Airway epithelial cell (primary cell): ENCODE measurements around a stretch of chr2.

GRCh38 chr2:230226258-230226747 lies 767 bp downstream of the SP140 start:
- RAMPAGE, long total RNA, result no peak

DNA sequence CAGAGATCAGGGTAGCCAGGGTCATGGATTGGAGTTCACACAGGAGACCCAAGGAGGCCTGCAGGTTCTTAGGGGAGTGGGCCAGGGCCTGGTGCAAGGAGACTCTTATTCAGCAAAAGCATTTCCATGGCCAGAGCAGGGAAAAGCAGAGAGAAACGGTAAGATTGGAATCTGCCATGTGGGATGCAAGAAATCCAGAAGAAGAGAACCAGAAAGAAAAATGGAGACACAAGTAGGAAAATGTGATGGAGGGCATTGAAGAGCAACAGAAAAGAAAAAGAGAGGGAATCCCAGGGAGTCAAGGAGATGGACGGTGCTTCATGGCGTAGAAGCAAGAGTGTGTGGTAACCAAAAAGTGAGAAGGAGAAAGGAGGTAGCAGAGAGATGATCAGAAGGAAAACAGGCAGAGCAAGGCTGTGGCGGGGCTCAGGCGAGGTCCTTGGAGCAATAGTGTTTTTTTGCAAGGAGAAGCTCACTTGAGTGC lies 18.9 kb downstream of the SP140 start:
- RAMPAGE, long total RNA, result no peak

GRCh38 chr2:230441297-230441991 lies 25.4 kb downstream of the SP100 start:
- RAMPAGE, long total RNA, result no peak

DNA sequence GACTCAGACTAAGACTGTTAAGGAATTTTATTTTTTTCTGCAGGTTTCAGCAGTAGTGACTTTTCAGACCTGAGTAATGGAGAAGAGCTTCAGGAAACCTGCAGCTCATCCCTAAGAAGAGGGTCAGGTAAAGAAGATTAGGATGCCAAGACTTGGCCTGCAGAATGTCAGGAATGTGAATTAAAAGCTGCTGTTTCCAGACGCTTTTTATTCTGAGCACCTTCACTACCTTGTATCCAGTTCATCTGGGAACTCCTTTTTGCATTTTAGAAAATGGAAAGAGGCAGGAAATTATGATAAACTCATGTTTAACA lies 53.9 kb downstream of the SP100 start:
- RAMPAGE, long total RNA, result no peak

GRCh38 chr2:230589313-230589923 lies 123.2 kb upstream of the CAB39 start:
- RAMPAGE, long total RNA, result no peak

GRCh38 chr2:230643447-230644475 lies 68.9 kb upstream of the CAB39 start:
- RAMPAGE, long total RNA, result no peak

DNA sequence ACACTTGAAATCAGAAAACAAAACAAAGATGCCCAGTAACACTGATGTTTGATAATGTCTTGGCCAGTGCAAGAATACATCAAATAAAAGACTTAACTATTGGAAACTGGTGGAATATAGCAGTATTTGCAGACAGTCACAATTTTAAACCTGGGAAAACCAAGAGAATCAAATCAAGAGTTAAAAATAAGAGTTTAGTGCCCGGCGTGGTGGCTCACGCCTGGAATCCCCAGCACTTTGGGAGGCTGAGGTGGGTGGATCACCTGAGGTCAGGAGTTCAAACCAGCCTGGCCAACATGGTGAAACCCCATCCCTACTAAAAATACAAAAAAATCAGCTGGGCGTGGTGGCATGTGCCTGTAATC lies 16.6 kb downstream of the CAB39 start:
- RAMPAGE, long total RNA, result no peak

- RAMPAGE, long total RNA, result no peak
Measured at GRCh38 chr2:230828255-230828946, 36.3 kb upstream of the ITM2C start.

- RAMPAGE, long total RNA, result no peak
Measured at GRCh38 chr2:230869381-230869694, 4.6 kb downstream of the ITM2C start.

DNA sequence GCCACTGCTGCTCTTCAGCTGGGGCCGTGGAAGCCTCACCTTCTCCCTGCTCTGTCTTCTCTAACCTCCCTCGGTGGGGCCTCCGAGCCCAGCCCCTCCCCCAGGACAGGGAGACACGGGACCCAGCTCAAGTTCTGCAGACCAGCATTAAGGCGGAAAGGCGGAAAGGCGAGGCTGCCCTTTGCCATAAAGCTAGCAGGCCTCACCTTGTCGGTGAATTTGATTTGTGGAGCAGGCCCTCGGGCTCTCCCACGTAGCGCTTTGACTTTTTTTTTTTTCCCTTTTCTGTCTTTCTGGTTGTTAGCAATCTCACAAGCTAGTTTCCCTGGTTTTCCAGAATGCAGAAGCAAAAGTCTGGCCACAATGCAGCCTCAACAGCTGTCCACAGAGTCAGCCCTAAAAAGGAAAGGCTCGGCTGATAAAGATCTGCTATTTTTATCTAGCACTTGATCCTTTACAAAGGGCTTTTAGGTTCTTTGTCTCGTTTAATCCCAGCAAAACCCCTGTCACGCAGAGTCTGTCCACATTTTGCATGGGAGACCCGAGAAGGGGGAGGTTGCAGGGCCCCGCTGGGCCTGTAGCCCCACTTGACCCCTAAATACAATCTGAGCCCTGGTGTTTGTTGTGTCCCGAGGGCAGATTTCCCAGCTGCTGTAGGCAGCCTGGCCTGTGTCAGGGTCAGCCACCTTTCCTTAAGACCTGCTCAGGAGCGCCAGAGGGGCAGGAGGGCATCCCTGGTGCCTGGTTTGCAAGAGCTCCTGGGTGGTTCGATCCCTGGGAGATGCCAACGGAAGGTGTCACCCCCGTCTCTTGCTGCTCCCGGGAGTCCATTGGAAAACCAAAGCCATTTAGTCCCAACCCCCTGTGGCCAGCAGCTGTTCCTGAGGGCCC lies 6.1 kb downstream of the ITM2C start:
- RAMPAGE, long total RNA, result no peak

- RAMPAGE, long total RNA, result no peak
Measured at GRCh38 chr2:230877531-230878323, 13.0 kb downstream of the ITM2C start.

DNA sequence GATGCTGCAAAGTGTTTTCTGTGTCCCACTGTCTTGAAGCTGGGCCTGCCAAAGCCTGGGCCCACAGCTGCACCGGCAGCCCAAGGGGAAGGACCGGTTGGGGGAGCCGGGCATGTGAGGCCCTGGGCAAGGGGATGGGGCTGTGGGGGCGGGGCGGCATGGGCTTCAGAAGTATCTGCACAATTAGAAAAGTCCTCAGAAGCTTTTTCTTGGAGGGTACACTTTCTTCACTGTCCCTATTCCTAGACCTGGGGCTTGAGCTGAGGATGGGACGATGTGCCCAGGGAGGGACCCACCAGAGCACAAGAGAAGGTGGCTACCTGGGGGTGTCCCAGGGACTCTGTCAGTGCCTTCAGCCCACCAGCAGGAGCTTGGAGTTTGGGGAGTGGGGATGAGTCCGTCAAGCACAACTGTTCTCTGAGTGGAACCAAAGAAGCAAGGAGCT lies 13.6 kb downstream of the ITM2C start:
- RAMPAGE, long total RNA, result no peak

GRCh38 chr2:230905271-230905727 lies 19.7 kb downstream of the GPR55 start:
- RAMPAGE, long total RNA, result no peak

DNA sequence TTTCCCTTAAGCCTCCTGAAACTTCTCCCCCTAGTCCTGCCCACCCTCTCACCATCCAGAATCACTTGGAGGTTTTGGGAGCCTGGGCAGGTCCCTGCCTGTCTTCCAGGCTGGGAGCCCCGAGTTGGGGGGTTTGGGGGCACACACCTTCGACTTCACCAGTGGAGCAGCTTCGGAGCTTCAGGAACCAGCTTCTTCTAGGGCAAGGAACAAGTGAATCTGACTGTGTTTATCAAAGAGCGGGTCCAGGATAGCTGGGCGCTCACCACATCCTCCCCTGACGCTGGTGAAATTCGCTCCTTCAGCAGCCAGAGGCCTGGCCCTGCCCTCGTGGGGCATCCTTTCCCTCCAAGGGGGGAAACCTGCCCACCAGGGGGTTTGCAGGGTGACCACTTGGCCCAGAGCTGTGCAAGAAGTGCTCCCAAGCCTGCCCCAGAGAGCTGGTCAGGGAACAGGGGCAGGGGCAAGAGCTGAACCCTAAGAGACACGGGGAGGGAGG lies 2.5 kb upstream of the GPR55 start:
- RAMPAGE, long total RNA, result no peak

GRCh38 chr2:231057592-231057949 lies 904 bp downstream of the PSMD1 start:
- RAMPAGE, long total RNA, result no peak

DNA sequence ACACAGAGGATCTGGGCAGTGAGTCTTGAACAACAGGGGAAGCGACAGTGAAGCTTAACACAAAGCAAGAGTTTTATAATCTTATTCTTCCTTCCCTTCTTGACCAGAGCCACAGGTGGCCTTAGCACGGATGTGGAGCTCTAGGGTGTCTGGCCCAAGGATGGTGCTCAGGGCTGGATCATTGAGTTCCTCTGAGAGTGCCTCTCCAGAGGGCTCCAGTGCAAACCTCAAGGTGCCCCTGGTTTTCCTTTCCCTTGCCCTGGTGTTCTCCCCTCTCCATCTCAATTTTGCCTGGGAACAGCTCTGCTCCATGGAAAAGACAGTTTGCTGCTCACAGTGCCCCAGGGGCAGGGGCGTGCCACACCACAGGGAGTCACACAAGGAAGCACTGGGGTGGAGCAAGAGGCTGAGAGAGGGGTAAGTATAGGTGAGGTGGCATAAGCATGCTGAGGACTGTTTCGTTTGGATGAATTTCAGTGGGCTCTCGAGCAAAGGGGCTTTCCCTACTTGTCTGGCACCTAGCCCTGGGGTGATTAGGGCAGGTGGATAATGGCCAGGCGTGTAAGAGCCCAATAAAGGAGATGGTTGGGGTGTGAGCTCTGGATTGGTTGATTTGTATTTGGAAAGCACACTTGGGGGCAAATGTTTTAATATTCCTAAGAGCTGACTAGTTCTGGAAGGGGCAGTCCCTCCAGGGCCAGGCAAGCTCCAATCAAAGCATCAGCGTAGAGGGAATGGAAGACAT lies 88.5 kb upstream of the B3GNT7 start:
- RAMPAGE, long total RNA, result no peak

GRCh38 chr2:231318243-231318876 lies 77.2 kb upstream of the B3GNT7 start:
- RAMPAGE, long total RNA, result no peak

DNA sequence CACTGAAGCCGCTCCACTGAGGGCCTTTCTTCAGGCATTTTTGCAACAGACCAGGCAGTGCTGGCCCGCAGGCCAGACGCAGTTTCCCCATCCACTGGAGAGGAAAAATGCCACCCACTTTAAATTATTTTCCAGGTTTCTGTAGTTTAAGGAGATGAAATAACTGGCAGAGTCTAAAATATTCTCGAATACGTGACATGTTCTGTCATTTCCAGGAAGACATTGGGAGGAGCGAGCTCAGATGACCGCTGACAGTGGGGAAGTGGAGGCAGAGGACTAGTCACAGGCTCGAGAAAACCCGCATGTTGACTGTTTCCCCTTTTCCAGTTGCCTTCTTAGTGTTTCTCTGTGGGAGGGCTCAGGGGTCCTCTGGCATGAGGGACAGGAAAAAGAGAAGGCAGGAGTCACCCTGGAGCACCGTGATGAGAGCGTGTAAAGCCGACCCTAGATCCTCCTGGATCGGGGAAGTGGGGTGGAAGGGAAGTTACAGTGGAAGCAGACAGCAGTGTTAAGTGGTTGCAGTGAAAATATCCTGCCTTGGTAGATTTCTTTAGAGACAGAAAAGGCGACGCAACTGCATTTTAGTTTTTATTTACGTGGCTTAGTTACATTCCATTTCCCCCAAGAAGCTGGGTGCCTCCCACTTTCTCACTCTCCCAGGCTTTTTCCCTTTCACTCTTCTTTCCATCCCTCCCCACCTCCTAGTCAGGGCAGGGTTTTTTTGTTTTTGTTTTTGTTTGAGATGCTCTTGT lies 53.1 kb upstream of the B3GNT7 start:
- RAMPAGE, long total RNA, result no peak

DNA sequence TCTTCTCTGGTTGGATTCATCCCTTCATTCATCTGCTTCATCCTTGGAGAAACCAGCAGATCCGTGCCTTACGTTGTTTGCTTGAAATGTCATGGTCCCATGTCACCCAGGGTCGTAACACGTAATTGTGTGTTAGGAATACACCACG lies 40.2 kb upstream of the B3GNT7 start:
- RAMPAGE, long total RNA, result no peak

DNA sequence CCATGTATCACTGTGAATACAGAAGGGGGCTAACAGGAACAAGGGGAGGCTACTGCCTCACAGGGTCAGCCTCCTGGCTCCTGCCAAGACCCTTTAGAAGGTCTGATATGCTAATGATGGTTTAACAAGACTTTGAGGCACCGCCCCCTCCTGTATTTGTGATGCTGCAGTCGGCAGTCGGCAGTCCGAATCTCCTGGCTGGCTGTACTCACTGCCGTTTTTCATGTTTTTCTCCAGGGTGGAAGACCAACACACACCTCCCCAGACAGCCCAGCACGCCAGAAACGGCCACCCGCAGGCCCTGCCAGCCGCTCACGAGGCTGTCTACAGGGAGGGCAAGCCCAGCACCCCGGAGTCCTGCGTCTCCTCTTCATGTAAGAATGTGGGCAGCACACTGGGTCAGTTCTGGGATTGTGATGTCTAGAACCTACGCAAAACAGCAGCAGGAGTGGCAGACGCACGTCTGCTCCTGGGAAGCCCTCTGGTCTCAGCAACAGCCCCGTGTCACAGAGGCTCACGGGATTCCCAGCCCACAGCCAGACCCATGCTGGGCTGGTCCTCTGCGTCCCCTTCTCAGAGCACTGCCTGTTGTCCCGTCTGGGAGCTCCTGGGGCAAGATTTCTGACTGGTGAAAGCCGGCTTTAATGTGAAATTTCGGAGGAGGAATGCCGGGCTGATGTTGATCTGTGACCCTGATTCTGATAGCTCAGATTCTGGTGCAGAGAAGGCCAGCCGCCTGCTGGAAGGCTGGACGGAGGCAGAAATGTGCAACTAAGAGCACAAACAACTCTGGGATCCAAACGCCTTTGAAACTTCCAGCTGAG lies 39.7 kb upstream of the B3GNT7 start:
- RAMPAGE, long total RNA, result no peak